SK-N-DZ (cell line): ENCODE measurements around a stretch of chr19.

RAMPAGE:
- cytosol, long total RNA = no peak
- nucleus, long total RNA = no peak
Measured at GRCh38 chr19:39873176-39873635, 27.0 kb upstream of the FBL start.

RAMPAGE:
- cytosol, long total RNA = no peak
- nucleus, long total RNA = no peak
Measured at GRCh38 chr19:39915350-39915825, 55.6 kb upstream of the PSMC4 start.

DNA sequence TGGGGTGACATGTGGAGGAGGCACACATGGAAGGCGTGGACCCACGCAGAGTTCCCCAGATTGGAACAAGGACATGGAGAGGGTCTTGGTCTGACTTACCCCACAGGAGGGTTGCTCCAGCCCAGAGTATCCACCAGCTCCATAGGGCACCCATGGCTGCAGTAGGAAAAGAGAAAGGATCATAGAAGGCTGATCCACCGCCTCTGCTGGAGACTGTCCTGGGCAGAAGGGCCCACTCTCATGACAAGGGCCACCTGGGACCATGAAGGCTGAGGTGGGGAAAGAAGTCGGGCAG is 36.6 kb upstream of the PSMC4 start:
RAMPAGE:
- cytosol, long total RNA = no peak
- nucleus, long total RNA = no peak

GRCh38 chr19:39983168-39984468 is 12.7 kb downstream of the PSMC4 start:
RAMPAGE:
- cytosol, long total RNA = no peak
- nucleus, long total RNA = no peak

DNA sequence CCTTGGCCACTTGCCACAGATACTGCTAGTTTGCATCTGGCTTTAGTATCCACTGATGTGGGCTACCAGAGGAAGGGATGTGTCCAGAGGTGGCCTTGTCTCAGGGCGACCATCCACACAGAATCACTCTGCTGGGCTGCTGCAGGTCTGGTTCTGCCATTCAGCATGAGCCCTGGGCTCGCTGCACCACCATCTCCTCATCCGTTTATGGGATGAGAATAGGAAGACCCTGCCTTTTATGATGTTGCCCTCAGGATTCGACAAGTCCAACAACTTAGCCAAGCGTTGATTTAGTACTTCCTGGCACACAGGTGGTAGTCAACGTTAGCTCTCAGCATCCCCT is 31.1 kb upstream of the AKT2 start:
RAMPAGE:
- cytosol, long total RNA = no peak
- nucleus, long total RNA = no peak

GRCh38 chr19:40344636-40345055 is 3.6 kb downstream of the C19orf47 start:
RAMPAGE:
- cytosol, long total RNA = no peak
- nucleus, long total RNA = no peak

DNA sequence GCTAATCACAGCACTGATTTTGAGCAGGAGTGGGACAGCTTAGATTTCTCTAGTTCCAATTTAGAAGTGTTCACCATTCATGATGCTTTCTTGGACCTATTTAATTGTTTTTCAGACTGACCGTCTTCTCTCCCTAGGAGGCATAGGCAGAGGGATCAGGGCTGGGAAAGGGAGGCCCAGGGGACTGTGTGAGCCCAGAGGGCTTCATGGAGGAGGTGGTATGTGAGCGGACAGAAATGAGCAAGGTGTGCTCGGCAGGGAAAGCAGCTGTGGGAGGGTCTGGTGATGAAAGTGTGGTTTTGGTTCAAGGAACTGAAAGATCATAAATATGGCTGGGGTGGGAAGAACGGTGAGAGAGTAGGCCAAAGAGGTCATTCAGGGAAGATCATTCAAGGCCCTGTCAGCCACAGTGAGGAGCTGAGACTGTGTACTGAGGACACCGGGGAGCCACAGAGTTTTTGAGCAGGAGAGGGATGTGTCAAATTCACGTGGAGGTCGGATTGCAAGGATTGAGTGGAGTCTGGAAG is 7.4 kb downstream of the PLD3 start:
RAMPAGE:
- cytosol, long total RNA = no peak
- nucleus, long total RNA = no peak

DNA sequence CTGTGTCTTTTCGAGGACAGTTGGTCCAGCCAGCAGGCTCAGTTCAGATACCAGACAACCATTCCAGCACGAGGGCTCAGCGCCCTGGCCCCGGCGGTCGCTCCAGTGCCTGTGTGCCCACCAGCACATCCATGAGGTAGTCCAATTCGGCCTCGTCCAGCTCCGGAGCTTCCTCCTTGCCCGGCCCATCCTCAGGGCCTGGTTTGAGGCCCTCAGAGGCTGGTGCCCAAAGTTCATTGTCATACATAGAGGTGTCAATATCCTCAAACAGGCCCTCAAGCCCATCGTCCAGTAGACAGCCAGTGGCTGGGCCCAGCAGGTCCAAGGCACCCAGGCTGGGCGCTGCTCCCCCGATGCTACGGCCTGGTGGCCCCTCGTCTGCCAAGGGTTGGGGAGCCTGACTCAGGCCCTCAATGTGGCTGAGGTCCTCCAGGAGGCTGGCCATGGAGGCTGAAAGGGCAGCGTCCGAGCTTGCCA is 3.0 kb downstream of the SERTAD1 start:
RAMPAGE:
- cytosol, long total RNA = no peak
- nucleus, long total RNA = no peak

RAMPAGE:
- cytosol, long total RNA = no peak
- nucleus, long total RNA = no peak
Measured at GRCh38 chr19:40426216-40426494, 363 bp upstream of the SERTAD1 start.

GRCh38 chr19:40580493-40581078 is 3.9 kb downstream of the SHKBP1 start:
RAMPAGE:
- cytosol, long total RNA = no peak
- nucleus, long total RNA = no peak

DNA sequence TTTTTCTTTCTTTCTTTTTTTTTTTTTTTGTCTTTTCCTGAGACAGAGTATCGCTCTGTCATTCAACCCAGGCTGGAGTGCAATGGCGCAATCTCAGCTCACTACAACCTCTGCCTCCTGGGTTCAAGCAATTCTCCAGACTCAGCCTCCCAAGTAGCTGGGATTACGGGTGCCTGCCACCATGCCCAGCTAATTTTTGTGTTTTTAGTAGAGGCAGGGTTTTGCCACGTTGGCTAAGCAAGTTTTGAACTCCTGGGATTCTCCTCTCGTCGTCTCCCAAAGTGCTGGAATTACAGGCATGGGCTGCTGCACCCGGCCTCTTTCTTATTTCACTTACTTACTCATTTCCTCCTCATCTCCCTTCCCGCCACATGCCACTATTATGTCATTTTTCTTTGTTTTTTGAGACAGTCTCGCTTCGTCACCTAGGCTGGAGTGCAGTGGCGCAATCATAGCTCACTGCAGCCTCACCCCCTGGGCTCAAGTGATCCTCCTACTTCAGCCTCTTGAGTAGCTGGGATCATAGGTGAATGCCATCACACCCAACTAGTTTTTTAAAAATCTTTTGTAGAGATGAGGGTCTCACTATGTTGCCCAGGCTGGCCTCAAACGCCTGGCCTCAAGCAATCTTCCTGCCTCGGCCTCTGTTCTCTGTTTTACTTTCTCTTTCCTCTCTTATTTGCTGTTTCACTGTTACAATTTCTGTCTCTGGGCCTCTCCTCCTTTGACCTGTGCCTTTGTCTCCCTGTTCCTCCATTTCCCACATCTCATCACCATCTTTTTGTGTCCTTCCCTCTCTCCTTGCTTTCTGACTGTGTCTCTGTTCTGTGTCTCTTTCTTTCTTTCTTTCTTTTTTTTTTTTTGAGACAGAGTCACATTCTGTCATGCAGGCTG is 9.1 kb downstream of the SHKBP1 start:
RAMPAGE:
- cytosol, long total RNA = no peak
- nucleus, long total RNA = no peak

DNA sequence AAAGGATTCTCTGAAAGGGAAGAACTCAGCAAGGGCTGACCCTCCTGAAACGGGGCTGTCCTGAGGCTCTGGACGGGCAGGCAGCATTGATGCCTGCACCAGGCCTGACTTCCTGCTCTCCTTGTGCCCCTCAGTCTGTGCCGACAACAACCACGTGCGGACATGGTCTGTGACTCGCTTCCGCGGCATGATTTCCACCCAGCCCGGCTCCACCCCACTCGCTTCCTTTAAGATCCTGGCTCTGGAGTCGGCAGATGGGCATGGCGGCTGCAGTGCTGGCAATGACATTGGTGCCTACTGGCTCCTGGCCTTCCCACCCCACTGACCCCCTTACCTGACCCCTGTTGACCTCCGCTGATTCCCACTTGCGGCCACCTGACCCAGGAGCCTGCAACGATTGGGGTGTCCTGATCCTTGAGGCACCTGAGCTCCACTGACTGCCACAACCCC is 11.8 kb downstream of the SHKBP1 start:
RAMPAGE:
- cytosol, long total RNA = no peak
- nucleus, long total RNA = no peak

DNA sequence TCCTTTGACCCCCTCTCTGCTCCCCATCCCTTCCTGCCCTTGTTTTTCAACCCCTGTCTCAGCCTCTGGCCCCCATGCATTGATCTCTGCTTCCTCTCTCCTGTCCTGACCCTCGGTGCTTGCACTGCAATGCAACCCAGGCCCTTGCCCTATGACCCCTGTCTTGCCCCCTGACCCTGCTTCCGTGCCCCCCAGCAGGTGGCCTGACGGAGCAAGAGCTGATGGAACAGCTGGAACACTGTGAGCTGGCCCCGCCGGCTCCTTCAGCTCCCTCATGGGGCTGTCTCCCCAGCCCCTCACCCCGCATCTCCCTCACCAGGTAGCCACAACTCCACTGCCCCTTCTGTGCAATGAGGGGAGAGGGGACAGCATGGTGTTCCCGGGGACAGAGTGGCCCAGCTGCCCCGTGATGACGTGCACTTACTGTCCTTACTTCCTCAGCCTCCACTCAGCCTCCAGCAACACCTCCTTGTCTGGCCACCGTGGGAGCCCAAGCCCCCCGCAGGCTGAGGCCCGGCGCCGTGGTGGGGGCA is 10.6 kb upstream of the LTBP4 start:
RAMPAGE:
- cytosol, long total RNA = no peak
- nucleus, long total RNA = no peak

DNA sequence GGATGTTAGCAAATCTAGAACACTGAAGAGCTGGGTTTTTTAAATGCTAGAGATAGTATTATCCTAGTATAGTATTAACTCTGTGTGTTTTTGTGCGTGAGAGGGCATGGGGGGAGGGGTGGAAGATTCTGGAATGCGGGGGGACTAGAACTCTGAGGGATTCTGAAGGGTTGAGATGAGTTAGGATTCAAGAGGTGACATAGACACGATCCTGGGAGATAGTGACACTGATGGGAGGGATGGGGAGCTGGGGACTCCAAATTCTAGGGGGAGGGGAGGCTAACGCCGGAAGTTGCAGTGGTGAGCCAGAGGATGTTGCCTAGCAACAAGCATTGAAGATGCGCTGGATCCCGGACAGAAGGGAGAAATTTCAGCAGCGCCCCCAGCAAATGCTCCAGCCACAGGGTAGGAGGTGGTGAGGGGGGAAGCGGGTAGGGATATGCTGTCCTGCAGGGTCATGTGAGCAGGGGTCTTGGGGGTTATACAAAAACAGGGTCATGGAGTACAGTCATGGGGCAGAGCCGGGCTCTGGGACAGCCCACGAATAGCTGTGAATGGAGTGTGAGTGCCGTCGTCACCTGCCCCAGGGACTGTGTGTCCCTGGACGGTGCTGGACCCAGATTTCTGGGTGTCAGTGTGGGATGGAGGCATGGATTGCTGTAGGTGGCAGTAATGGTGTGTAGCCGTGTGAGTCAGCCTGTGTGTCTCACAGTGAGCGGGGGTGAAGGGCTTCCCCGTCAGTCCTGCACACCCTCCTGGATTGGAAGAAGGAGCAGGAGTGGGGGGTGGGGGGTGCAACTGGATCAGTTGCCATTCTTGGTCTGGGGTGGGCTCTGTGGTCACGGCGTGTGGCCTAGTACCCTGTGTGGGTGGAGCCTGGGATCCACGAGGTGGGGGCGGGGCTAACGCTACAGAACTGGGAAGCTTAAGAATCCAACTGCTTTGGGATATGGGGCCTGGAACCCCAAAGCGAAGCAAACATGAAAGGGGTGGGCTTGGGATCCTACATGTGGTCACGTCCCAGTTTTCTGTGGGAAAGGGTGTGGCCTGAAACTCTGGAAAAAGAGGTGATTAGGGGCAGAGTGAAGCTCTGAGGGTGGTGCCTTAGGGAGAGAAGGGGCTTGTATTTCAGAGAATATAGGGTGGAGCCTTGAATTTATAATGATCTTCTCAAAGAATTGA is 6.6 kb upstream of the LTBP4 start:
RAMPAGE:
- cytosol, long total RNA = no peak
- nucleus, long total RNA = no peak

RAMPAGE:
- cytosol, long total RNA = no peak
- nucleus, long total RNA = no peak
Measured at GRCh38 chr19:40623297-40624468, 22.5 kb downstream of the LTBP4 start.

RAMPAGE:
- cytosol, long total RNA = no peak
- nucleus, long total RNA = no peak
Measured at GRCh38 chr19:40719398-40719831, 2.5 kb downstream of the ITPKC start.

GRCh38 chr19:40745281-40745738 is 5.0 kb downstream of the ACTMAP start:
RAMPAGE:
- cytosol, long total RNA = no peak
- nucleus, long total RNA = no peak

GRCh38 chr19:40969737-40970207 is 21.3 kb upstream of the CYP2B6 start:
RAMPAGE:
- cytosol, long total RNA = no peak
- nucleus, long total RNA = no peak

DNA sequence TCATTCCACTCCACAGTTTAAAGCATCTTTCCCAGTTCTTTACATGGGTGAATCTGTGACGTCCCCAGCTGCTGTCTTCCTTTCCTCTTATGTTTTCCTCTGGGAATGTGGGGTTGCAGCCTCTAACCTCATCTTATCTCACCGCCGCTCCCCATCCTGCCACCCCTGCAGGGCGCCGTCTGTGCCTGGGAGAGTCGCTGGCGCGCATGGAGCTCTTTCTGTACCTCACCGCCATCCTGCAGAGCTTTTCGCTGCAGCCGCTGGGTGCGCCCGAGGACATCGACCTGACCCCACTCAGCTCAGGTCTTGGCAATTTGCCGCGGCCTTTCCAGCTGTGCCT is 13.5 kb downstream of the CYP2F1 start:
RAMPAGE:
- cytosol, long total RNA = no peak
- nucleus, long total RNA = no peak

DNA sequence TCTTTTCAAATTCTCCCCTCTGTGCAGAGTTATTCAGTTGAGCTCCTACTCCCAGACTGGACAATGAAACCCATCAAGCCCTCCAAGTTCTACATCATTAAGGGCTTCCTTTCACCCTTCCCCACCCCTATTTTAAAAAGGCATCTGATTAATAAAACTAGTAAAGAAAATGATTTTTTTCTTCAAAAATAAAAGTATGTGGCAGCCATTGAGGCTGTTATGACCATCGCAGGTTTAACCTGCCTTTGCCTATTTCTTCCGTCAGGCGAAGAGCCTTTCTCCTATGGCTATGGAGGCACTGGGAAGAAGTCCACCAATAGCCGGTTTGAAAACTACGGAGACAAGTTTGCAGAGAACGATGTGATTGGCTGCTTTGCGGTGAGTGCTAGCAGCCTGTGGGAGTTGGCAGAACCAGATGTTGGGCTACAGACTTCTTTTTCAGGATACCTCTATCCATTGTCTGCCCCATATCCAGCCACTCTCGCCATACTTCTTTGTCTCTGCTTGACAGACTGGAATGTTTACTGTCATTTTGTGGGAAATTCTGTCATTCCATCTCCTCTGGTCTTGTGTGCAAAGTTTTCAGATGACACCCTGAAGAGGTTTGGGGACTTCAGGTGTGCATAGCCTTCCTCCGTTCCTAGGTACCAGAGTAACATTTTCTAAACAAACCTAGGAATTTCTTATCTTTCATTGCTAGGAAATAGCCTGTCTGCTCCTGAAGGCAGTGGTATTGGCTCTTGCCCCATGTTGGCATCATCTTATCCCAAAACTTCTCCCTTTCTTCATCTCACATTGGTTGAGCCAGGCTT is 16.9 kb downstream of the HNRNPUL1 start:
RAMPAGE:
- cytosol, long total RNA = no peak
- nucleus, long total RNA = no peak